Measurements from ENCODE around the gene SYT12.

- RRBS: no CpG with 5 or more reads among the region's 19 CpGs
These were observed 20.9 kb downstream of the SPTBN2 start for GRCh38 chr11:66708109-66708442.

GRCh38 chr11:66715178-66715731, 13.8 kb downstream of the SPTBN2 start:
- RRBS: no CpG with 5 or more reads among the region's 8 CpGs

- RRBS: no CpG with 5 or more reads among the region's 11 CpGs
These were observed 8.8 kb downstream of the SPTBN2 start for GRCh38 chr11:66720143-66720751.

GRCh38 chr11:66722890-66723411, 6.1 kb downstream of the SPTBN2 start:
- RRBS: no CpG with 5 or more reads among the region's 12 CpGs

GRCh38 chr11:66743140-66743996, 1.2 kb upstream of the C11orf80 start:
- RRBS: no CpG with 5 or more reads among the region's 18 CpGs

DNA sequence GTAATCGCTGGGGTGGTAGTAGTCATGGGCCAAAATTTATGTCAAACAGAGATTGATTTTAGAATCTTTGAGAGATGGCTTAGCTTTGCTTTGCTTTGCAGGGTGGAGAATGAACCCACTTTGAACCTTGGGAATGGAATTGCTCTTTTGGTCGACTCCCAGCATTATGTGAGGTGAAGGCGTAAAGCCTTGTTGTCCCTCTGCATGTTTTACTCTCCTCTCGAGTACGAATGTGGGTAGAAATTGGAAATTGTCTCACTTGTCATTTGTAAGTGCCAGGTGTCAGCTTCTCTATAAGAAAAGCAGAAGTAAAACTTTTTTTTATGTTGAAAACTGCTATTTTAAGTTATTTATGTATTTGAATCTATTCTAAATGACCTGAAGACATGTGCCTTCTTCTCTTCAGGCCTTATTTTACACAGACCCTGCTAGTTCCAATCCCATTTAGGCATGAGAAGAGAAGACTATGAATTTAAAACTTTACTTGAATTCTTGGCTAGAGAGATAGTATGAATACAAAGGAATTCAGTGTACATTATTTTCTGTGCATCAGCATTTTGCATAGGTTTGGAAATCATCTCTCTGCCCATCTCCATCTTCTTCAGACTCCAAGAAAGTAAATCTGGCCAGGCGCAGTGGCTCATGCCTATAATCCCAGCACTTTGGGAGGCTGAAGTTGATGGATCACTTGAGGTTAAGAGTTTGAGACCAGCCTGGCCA, 42.2 kb upstream of the RCE1 start:
- RRBS: no CpG with 5 or more reads among the region's 6 CpGs

- RRBS: under 1% methylated on average over 11 of the region's 36 CpGs
These were observed 689 bp upstream of the RCE1 start for GRCh38 chr11:66842403-66843101.

DNA sequence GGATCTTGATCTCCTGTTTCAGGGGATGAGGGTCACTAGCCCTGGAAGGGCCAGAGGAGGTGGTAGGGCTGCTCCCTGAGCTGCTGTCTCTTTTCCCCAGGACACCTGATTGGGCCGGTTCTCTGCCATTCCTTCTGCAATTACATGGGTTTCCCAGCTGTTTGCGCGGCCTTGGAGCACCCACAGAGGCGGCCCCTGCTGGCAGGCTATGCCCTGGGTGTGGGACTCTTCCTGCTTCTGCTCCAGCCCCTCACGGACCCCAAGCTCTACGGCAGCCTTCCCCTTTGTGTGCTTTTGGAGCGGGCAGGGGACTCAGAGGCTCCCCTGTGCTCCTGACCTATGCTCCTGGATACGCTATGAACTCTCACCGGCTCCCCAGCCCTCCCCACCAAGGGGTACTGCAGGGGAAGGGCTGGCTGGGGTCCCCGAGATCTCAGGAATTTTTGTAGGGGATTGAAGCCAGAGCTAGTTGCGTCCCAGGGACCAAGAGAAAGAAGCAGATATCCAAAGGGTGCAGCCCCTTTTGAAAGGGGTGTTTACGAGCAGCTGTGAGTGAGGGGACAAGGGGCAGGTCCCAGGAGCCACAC, 2.6 kb downstream of the RCE1 start:
- RRBS: no CpG with 5 or more reads among the region's 12 CpGs

DNA sequence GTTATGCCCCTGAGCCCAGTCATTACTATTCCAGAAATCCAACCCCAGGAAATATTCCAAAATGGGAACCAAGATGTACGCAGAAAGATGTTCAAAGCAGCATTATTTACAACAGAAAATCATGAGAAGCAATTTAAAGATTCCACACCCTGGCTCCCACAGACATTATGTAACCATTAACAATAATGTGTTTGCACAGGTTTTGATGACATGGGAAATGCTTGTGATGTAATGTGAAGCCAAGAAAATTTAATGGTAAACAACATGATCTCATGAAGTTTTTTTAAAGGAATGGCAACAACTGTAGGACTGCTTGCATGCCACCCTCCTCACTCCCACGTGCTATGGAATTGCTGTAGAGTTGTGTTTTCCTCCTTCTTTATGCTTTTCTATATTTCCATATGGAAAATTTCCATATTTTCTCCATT, 20.7 kb downstream of the LRFN4 start:
- RRBS: no CpG with 5 or more reads among the region's 2 CpGs

GRCh38 chr11:66882756-66883593, 26.1 kb downstream of the LRFN4 start:
- RRBS: no CpG with 5 or more reads among the region's 32 CpGs

DNA sequence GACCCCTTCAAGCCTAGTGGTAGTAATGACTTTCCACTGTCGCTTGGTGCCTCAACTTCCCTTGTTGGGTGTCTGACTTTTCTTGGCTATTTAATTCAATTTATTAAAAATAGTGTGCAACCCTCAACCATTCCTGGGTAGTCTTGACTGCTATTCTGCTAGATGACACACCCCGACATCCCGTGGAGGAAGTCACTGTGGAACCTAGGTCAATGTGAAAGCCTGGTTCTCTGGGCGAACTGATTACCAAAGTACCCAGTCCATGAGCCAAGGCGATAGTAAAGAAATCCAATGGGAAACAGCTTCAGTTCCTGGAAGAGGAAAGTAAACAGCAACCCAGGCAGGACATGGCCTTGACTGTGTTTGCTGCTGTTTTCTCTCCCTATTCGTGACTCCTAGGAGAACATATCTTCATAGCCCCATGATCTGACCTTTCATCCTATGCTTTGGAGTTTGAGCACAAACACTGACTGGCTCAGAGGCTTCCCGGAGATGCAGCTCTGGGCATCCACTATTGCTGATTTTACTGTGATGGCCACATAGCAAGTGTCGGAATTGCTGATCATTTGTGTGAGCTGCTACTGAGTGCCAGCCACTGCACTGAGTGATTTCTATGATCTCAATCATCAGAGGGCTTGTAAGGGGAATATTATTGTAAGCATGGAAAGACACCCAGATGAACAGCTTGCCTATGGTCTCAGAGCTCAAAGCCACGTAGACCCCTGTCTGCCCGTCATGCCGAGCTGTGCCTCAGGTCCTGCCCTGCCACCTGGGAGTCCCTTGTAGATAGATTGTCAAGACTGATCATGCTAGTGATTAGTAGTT, 45.1 kb downstream of the LRFN4 start:
- RRBS: no CpG with 5 or more reads among the region's 11 CpGs

DNA sequence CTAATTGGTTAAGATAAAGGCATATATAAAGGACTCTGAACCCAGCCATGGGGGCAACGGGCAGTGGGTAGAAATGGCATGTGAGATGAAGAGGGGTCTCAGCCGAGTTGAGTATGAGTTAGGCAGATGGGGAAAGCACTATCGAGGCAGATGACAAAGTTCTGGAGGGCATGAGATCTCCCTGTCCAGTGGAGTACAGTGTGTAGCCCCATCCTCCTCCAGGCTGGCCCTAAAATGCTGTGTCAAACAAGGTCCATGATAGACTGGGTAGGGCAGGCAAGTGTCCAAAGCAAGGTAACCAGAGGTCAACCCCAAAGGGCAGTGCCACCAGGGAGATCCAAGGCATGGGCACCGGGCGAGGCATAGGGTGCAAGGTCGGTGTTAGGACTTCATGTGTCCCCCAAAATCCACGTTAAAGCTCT, 18.9 kb upstream of the SYT12 start:
- RRBS: no CpG with 5 or more reads among the region's 7 CpGs

DNA sequence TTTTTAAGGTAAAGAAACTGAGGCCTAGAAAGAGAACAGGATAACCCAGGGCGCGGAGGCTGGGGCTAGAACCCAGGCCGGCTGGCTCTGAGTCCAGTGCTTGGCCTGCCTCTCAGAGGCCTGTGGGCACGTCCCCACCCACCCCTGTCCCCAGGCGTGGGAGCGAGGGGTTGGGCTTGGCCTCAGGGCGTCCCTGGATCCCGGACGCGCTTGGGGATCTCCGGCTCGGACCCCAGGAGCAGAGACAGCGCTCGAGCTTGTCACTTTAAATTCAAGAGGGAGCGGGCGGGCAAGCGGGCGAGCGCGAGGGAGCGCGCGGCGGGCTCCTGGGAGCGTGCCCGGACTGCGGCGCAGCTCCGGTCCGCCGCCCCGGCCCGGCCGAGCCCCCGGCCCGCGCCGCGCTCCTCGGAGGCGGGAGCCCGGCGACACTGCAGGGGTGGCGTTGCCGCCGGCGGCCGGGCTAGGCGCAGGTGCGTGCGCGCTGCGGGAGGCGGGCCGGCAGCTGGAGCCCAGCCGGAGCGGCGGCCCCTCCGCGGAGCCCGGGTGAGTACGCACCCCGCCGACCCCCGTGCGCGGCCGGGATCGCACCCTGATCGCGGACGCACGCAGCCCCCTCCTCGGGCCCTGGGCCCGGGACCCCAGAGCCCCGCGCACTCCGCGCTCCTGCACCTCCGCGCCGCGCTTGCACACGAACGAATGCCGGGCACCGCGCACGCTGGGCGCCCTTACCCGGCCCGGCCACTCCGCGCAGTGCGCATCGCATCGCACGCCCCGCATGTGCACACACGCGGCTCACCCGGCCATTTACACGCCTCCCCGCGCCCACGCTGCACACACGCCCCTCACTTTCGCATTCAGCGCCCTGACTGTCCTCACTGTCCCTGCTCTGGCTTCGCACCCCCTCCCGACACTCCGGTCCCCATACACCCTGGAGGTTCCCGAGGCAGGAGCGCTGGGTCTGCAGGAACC, at the start of gene SYT12:
TSS of gene SYT12 (plus strand) at position 217 of the 969 bp plus-strand sequence.
- RRBS: 3% methylated on average over 48 of the region's 114 CpGs

- RRBS: 8% methylated on average over 47 of the region's 80 CpGs
These were observed 827 bp upstream of the KDM2A start for GRCh38 chr11:67118066-67118805.

DNA sequence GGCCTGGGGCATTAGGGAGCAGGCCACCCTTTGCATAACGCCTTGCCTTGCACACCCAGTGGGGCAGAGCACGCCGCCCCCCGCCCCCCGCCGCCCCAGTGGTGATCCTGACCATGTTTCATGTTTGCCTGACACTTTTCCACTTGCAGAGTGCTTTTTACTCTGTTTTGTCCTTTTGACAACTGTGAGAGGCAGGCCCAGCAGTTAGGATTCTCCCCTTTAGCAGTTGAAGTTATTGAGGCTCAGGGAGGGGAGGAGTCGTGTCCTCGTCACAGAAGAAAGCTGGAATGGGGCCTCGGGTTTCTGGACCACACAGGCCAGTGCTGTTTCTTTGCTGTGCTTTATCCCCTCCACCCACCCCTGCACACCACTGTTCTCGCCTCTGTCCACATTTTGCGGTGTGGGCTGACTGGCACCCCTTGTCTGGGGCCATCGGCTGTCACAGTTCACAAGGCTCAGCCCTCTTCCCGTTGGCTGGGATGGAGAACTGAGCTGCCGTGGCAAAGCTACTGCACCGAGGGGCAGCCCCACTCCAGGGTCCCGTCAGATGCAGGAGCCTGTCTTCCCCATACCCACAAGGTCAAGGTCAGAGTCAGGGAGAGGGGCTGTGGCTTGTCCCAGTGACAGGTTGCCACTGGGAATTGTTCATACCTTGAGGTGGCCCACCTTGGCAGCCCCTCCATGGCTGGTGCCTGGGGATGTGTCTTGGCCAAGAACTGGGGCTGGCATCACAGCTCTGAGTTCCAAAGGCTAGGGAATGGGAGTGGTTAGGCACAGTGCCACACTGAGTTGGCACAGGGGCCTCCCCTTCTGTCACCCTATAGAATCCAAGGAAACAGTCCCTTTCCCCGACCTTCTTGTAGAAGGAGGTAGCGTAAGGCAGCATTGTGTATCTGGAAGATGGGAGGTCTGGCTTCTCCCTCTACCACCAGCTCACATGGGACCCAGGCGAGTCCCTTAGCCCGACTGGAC, 3.1 kb downstream of the GRK2 start:
- RRBS: no CpG with 5 or more reads among the region's 20 CpGs

DNA sequence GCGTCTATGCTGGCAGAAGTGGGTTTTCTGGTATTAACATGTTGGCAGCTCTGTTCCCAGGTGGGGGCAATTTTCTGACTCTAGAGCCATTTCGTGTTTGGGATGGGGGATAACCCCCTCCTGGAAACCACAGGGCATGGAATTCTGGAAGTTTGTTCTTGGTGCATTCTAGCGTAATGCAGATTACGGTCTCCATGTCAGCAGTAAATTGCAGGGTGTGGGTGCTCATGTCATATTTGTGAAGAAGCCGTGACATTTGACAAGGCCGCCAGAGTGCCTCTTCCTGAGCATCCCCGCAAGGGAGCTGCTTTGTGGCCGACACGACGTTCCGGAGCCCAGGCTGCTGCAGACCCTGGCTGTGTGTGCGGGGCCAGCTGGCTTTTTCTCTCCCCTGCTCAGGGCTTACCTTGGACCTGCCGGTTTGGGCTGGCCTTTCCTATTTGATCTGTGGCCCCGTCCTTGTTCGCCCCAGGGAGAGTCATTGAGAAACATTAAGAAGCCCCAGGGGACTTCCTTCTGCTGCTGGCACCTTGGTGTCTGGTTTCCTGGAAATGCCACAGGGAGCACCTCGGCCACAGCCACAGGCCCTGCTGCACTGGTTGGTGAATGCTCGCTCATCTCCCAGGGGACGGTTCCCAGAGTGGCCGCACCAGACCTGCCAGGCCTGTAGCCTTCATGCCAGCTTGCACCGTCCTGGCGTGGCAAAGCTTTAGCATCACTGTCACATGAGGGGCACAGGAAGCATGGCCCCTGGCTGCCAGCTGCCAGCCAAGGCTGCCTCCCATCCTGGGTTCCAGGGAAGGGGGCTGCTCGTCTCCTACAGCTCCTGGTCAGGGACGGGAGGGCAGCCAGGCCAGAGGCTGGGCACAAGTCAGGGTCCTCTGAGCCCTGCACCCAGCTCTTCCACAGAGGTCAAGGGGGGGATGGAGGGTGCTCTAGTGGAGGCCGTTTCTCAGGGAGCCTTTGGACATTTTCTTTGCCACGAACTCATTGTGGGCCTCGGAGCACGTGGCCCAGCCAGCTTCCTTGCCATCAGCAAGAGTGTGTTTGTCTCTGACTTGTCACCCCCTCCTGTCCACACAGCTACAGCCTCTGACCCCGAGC, 5.4 kb downstream of the GRK2 start:
- RRBS: 78% methylated on average over 2 of the region's 28 CpGs

GRCh38 chr11:67287382-67288097, 1.6 kb upstream of the ANKRD13D start:
- RRBS: 98% methylated on average over 1 of the region's 13 CpGs

DNA sequence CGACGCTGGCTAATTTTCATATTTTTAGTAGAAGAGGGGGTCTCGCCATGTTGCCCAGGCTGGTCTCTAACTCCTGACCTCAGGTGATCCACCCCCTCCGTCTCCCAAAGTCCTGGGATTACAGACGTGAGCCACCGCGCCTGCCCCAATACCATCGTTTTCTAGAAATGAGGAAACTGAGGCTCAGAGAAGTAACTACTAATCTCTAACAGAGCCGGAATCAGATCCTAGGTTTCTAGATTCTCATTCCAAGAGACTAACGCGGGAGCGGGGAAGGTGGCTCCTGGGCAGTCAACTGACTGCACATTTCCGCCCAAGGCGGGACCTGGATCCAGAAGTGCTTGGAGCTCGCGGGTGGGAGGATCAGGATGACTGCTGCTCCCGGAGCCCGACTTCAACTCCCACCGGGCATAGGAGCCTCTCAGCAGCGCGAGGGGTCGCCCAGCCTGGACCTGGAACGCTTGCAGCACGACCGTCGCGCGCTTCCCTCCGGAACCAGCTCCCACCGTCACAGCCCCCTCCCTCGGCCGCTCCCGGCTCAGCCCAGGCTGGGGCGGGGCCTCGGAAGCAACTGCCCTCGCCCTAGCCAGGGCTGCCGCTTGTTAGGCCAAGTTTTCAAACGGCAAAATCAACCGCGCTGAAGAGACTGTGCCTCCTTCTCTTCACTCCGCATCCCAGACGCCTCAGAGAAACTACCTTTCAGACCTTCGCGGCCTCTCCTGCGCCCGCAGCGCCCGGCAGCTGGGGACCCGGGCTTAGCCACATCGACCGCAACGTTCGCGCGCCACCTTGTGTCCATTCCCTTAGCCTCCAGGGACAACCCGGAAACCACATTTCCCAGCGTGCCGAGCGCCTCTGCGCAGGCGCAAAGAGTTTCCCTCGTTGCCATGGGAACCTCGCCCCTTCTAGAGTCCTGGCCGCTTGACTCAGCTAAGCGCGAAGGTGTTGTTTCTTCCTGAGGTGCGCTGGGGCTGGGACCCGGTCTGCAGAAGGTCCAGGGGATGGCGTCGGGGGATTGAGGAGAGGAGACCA, 13.9 kb downstream of the SSH3 start:
- RRBS: 2% methylated on average over 26 of the region's 70 CpGs

DNA sequence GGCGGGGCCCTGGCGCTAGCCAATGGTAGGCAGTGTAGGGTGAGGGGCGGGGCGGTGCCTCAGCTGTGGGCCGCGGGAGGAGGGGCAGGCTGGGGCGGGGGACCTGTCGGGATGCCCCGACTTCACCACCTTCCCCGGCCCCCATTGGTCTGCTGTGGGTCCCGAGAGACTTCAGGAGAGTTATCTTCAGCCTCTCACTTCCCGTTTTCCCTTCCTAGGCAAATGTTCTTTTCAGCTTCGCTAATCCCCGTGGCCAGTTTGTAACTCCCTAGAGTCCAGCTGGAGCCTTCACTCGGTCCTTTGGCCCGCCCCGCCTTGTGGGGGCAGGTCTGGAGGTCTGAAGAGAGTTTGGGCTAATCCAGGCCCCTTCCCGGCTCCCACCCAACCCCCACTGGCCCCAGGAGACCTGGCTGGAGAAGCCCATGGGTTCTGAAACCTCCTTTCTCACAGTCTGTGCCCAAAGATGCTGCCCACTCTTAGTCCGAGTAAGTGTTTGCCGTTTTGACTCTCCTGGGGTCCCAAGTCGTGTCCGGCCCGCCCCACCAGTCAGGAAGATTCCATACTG, 375 bp upstream of the POLD4 start:
- RRBS: no CpG with 5 or more reads among the region's 23 CpGs

All from HGPS cell (cell line).